Subcutaneous adipose tissue (tissue), 3 donors: ENCODE data around the gene SHPRH.

- PRO-cap = no peak
- RAMPAGE, long total RNA, 3 experiments = no peak in any of the 3 experiments
These were observed 20.9 kb upstream of the UTRN start for GRCh38 chr6:144264209-144264699.

GRCh38 chr6:144264721-144265304 is 20.3 kb upstream of the UTRN start:
- PRO-cap = no peak
- RAMPAGE, long total RNA, 3 experiments = no peak in any of the 3 experiments

DNA sequence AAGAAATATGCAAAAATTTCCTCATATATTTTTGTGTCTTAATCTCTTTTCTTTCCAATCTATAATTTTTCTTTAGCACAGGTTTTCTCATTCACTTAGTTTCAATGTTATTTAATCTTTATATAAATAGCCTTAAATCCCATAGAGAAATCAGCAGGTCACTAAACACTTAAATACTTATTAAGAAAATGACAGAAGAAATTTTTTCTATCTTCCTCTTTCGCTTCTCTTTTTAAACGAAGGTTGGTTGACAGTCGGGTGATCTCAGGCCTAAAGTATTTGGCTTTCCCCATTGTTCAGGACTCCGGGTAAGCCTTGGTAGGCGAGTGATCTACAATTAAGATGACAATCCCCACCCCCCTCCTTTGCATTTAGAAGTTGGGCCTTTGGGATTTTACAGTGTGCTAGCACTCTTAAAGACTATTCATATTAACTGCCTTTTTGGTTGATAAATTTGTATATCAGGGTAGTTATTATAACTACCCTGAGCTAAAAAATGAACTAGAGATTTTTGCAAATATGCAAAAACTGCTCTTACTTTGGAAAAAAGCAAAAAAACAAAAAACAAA is 19.7 kb upstream of the UTRN start:
- PRO-cap = no peak
- RAMPAGE, long total RNA, 3 experiments = no peak in any of the 3 experiments

DNA sequence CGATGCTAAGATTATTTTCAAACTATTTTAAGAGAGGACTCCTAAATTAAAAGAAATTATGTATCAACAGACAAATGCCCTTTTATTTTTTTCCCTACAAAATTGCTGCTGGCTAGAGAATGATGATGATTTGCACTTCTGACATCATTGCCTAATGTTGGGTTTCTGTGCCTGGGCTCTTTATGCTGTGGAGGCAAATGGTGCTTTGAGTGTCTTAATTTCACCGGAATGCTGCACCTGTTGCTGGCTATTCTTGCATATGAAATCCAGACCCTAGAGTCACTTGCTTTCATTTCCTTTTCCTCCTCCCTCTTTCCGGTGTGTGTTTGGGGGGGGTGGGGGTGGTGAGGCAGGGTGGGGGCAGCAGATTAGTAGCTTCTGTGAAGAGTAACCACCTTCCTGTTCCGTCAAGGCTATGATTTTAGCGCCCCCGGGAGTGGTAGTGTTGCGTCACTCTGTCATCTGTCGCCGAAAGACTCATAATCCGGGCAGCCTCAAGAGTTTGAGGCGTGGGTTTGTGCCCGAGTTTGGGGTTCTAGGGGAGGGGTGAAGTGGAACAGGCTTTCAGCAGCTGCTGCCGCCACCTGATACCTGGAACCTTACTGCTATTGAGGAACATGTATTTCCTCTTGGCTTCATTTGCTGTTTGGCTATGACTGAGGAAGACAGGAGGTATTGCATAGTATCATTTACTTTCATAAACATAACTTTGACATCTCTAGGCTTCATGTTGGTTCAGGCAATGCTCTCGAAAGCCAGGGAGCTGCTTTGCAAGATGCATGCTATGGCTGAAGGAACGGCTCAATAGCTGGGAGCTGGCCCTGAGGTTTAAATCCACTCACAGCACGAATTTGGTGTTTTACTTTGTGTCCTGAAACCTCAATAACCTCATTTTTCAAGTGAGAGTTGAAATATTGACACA is 49.1 kb downstream of the UTRN start:
- PRO-cap = no peak
- RAMPAGE, long total RNA, 3 experiments = no peak in any of the 3 experiments

- PRO-cap = no peak
- RAMPAGE, long total RNA, 3 experiments = no peak in any of the 3 experiments
These were observed 66.1 kb downstream of the UTRN start for GRCh38 chr6:144351121-144351772.

GRCh38 chr6:144378252-144378899 is 93.2 kb downstream of the UTRN start:
- PRO-cap = no peak
- RAMPAGE, long total RNA, 3 experiments = no peak in any of the 3 experiments

DNA sequence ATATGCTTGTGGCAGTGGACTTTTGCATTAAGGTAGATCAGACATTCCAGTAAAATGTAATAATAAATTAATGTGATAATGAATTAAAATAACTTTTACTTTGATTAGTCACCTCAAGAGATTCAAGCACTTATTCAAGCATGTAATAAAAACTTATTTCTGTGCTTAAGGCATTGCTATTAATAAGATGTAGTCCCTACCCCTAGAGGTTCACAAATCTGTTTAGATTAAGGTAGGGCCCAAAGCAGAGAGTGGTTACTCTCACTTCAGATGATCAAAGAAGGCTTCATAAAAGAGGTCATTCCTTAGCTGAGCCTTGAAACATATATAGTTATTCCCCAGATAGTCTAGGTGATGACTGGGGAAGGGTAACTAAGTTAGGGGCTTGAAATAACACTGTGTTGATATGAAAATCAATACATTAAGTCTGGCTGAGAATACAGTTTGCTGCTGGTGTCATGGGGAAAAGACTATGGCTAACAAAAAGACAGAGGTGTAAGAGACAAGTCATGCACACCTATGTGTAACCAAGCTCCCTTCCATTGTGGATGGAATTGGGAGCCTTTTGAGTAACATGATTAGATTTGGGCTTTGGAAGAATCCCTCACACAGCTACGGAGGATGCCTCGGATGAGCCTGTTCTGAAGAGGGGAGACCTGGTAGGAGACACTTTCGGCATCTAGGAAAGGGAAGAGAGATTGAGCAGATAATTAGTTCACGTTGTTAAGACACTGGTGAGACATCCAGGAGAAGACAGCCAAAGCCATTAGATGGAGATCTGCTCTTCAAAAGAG is 395.5 kb downstream of the UTRN start:
- PRO-cap = no peak
- RAMPAGE, long total RNA, 3 experiments = no peak in any of the 3 experiments

GRCh38 chr6:144813447-144814285 is 528.5 kb downstream of the UTRN start:
- PRO-cap = no peak
- RAMPAGE, long total RNA, 3 experiments = no peak in any of the 3 experiments

DNA sequence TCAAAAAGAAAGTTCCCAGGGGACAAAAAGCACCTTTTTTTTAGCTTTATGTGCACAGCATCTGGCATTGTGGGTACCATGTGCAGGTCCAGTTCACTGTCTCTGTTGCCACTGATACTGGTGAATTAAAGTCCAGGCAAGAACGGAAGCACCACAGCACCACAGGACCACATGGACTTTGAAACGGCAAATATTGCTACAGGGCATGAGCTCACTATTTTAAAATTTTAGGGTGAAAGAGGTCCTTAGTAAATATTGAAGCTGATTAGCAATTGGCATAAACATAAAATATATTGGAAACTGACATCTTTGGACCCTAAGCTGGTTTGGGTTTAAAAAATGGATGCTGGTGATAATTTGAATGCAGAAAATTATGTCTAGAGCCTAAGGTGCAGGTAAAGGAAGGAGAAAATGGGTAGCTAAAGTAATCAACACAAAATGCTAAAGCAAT is 709.0 kb downstream of the EPM2A start:
- PRO-cap = no peak
- RAMPAGE, long total RNA, 3 experiments = no peak in any of the 3 experiments

- PRO-cap = no peak
- RAMPAGE, long total RNA, 3 experiments = no peak in any of the 3 experiments
These were observed 638.4 kb downstream of the EPM2A start for GRCh38 chr6:145096871-145097467.

DNA sequence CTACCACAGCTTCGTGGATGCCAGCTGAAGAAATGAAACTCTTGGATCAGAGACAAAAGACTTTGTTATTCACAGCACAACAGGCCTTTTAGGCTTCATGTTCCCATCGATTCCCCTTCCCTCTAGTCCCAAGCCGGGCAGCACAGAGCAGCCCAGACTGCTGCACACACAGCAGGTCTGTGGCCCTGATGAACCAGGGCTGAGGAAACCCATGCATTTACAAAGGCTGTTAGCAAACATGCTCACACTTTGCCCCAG is 468.4 kb downstream of the EPM2A start:
- PRO-cap = no peak
- RAMPAGE, long total RNA, 3 experiments = no peak in any of the 3 experiments

GRCh38 chr6:145804375-145804934 is 10.1 kb downstream of the FBXO30 start:
- PRO-cap = no peak
- RAMPAGE, long total RNA, 3 experiments = no peak in any of the 3 experiments

DNA sequence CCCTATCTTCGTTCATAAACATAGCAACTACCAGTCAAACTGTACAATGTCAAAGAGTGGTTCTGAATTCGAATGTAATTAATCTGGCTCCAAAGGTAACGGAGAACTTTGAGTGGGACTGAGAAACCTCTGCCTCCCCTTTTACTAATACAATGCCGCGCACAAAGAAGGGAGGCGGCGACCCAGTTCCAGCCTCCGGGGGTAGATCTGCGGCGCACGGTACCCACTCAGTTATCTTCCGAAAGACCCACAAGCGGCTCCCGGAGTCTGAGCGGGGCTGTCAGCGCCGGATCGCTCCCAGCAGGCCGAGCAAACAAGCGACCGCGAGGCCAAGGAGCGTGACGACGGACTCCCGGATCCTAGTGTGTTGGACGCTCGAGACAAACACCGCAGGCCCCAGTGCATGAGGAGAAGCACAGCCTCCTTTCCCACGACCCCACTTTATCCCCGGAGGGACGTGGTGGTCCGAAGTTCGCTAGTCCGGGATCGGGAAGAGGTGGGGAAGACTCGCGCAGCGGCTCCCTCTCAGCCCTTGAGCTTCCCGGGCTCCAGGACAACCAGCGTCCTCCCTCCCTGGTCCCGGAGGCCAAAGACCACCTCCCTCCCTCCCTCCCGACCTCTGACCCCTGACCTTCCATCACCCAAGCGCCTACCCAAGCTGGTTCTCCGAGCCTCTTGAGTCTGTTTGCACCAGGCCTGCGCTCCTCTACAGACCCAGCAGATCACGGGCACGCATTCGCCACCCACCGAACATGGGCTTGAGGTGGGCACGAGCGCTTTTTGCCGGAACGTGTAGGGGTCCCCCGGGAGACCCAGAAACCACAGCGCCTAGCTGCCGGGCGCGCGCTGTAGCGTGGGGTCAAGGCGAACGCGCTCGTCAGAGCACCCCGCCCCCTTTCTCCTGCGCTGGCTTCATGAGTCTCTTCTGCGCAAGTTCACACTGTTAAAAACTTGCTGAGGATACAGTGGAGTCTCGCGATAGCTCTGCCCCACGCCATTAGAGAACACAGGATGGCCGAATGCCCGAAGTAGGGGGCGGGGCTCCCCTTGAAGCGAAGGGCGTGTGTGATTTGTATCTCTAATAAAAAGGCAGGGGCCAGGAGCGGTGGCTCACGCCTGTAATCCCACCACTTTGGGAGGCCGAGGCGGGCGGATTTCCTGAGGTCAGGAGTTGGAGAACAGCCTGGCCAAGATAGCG is at the start of gene SHPRH:
TSS of gene SHPRH (minus strand) at position 855 of the 1,198 bp plus-strand sequence.
- PRO-cap = unidirectional peak, minus-strand start at position 543 of the sequence; unidirectional peak, minus-strand start at position 588 of the sequence; bidirectional peak, plus-strand start at position 1,081 of the sequence, minus-strand start at position 916 of the sequence
- RAMPAGE, long total RNA, 3 experiments = start-site peak on the minus strand in 3 of 3 experiments, centred at positions 566 to 836 of the sequence, 36 to 226 reads per replicate

DNA sequence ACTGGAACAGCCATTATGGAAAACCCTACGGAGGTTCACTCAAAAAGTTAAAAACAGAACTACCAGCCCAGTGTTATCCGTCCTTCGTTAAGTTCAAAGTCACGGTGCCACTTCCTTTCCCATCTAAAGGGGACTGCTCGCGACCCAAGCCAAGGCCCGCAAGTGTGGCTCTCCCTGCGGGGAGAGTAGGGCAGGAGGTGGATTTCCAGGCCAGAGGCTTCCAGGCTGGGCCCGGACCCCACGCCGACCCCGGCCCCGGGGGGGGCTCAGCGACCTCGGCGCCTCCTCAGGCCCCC is 571 bp upstream of the RAB32 start:
- PRO-cap = no peak
- RAMPAGE, long total RNA, 3 experiments = no peak in any of the 3 experiments

DNA sequence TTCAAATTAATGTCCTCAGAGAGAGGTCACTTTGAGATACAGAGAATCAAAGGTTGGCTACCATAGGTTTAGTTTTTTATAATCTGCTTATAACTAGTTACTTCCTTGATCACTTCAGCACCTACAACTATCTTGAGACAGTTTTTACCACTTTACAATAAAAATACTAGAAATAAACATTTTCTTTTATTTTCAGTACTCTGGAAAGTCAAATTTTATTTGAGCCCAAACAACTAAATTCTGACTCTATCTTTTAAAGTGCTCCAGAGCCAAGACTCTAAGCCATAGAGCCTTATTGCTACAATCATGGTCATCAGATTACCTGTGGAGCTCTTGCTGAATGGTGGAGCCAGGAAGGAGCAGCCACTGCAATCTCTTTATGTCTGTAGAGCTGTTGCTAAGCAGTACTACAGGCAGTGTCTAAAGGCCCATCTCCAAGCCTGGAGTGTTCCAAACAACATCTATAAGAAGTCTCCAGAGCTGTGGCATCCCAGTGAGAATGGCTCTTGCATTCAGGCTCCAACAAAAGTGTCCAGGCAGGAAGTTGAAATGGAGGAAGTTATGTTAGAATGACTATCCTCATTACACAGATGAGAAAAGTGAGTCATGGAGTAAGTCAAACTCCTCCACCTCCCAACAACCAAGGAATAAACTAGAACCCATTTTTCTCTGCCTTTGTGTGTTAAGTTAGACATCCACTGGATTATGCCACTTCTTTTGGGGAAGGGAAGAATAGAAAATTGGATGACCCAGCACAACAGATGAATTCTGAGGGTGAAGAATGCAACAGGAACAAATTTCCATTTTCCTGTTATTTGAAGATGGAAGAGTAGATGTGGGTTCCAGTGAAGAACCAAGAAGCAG is 288.6 kb upstream of the STXBP5 start:
- PRO-cap = no peak
- RAMPAGE, long total RNA, 3 experiments = no peak in any of the 3 experiments

DNA sequence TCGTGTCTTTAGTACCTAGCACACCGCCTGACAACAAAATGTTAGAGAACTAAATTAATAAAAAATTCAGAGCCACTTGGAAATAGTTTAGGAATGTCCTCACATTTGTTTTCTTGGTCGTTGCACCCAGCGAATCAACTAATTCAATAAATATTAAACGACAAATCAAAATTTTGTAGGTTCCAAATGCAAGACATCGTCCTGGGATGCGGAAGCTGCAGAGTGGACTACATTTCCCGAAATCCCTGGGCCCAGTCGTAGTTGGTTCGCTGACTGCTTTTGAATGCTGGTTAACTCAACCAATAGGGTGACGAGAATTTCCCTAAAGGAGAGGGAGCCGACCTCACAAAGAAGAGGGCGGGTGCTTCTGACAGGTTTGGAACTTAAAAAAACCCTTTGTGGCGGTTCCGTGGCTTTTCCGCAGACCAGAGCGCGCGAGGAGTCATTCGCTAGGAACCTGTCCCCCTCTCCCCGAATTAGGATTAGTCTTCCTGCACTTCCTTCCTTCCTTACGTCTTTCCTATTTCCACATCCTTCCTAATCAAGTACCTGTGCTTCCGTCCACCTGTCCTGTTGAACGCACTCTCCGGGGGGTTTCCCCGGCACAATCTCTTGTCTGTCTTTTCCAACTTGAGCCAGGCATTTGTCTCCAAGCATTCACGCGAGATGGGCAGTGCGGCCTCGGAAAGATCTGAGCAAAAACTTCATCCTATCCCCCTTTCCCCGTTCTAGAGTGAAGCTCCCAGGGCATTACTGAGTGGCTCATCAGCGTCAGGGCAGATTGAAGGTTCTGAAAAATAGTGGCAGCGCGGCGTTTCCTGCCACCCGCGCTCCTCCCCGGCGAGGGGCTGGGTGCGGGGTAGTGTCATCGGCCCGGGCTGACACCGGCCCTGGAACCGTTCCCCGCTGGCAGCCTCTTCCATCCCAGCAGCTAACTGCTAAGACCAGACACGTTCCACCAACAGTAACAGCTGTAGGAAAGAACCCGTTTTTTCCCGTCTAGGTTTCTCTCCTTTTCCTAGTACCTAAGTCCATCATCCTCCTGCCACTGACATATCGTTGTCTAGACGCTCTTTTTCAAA is 1.6 kb upstream of the STXBP5 start:
- PRO-cap = bidirectional peak, plus-strand start at position 412 of the sequence, minus-strand start at position 203 of the sequence
- RAMPAGE, long total RNA, 3 experiments = no peak in any of the 3 experiments

DNA sequence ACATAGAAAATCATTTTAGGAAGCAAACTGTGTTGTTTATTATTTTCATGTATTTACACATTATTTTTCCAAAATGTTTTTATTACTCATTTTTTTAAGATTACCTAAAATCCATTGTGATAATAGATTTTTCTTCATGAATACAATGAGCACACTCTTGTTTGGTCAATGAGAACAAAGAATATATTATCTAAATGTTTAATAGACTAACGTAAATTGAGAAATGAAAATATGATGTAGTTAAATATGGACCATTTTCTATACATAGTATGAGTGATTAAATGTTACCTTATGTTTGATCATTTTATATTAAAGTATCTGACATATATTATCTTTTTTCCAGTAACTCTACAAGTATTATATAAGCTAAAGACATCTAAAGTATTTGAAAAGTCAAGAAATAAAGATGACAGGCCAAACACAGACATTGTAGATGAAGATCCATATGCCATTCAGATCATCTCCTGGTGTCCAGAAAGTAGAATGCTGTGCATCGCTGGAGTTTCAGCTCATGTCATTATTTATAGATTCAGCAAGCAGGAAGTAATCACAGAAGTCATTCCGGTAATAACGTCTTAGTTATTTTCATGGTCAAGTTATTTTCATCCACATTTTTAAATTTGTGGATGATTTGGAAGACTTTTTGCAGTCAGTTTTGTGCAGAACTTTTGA is 111.1 kb downstream of the STXBP5 start:
- PRO-cap = no peak
- RAMPAGE, long total RNA, 3 experiments = no peak in any of the 3 experiments

DNA sequence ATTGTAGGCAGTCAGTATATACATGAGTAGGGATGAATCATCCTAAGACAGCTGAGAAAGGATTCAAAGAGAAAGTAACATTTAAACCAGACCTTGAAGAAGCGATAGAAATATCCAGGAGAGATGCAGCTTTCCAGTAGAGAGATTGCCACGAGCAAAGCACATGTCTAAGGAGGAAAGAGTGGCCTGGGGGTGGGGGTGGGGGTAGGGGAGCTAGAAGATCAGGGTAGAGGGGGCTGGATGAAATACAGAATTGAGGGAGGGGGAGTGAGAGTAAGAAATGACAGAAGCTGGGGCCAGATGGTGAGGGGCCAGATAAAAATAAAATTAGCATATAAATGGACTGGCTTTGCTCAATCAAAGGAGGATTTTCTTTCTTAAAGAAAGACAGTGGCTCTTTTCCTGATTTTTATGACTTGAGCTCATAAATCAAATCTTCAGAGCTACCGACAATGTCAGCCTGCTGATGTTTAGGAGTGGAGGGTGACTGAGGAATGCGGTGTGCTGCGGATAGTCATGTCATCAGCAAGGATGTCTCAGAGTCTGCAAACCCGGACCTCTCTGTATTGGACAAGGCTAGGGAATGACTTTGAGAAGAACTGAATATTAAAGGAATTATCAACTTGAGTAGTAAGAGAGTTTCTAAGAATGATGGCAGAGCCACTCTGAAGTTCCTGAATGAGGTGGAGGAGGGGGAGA is 168.3 kb downstream of the SAMD5 start:
- PRO-cap = no peak
- RAMPAGE, long total RNA, 3 experiments = no peak in any of the 3 experiments

- PRO-cap = no peak
- RAMPAGE, long total RNA, 3 experiments = no peak in any of the 3 experiments
These were observed 150.9 kb upstream of the SASH1 start for GRCh38 chr6:148191635-148192229.

GRCh38 chr6:148441095-148441931 is 98.7 kb downstream of the SASH1 start:
- PRO-cap = no peak
- RAMPAGE, long total RNA, 3 experiments = no peak in any of the 3 experiments